Colonic mucosa (tissue), 1 donor: ENCODE measurements around the genes SUGP1, NDUFA13, ZNF506, ZNF430 and ZNF714.

- PRO-cap = bidirectional peak, plus-strand start at chr19:19320857, minus-strand start at chr19:19320509
Measured at GRCh38 chr19:19320287-19320672, at the start of gene SUGP1. Gene SUGP1, minus strand, starts transcription at chr19:19320509.

- PRO-cap = no peak
Measured at GRCh38 chr19:19427365-19428484, 22.2 kb downstream of the GATAD2A start.

GRCh38 chr19:19459639-19460070 lies 54.2 kb downstream of the GATAD2A start:
- PRO-cap = bidirectional peak, plus-strand start at chr19:19459994, minus-strand start at chr19:19459898

- PRO-cap = no peak
Measured at GRCh38 chr19:19507601-19508711, 7.4 kb downstream of the TSSK6 start.

DNA sequence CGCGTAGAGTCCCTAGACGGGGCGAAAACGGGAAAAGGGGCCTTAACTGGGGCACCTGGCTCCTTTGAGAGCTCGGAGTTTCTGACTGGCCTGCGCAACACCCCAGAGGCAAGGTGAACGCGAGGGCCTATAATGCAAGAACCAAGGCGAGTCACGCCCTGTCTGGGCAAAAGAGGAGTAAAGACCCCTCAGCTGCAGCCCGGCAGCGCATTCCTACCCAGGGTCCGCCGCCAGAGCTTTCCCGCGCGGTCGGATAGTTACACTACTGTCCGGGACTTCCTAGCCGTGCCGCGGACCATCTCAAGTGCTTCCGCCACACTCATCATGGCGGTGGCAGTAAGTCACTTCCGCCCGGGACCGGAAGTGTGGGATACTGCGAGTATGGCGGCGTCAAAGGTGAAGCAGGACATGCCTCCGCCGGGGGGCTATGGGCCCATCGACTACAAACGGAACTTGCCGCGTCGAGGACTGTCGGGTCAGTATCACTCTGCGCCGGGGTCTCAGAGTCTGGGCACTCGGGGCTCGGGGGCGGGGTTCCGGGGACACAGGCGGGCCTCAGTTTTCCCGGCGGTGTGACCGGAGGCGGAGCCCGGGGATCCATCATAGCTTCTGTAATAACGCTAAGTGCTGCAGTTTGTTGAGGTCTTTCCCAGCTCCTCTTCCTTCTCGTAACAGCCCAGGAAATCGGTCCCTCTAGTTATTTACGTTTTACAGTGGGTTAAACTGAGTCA lies at the start of gene NDUFA13:
Gene NDUFA13, plus strand, starts transcription at position 368 of the 731 bp plus-strand sequence.
- PRO-cap = bidirectional peak, plus-strand start at position 368 of the sequence, minus-strand start at position 309 of the sequence

DNA sequence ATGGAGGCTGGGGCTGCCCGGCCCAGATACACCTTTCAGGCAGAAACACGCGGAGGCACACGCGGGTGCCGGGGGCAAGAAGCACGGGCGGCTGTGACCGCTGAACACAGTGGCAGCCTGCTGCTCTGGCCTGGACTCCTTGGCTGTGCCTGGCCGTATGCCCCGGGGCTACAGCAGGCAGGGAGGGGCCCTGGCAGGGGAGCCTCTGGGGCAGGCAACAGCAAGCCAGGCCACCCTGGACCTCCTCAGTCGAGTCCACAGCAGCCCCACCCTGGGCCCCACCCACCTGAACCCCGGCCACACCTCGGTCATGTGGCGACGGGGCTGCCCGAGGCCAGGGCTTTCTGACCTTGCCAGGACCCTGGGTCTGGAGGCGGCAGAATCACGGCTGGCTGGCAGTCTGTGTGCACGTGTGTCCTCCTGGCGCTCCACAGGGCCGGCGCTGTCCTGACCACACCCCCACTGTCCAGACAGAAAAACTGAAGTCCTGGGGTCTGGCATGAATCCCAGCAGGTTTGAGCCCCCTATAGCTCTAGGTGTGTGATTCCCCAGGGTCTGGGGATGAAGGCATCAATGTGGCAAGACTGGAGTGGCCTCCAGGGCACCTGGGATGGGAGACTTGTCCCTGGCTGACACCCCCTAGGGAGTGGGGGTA lies 8.8 kb downstream of the CILP2 start:
- PRO-cap = no peak

DNA sequence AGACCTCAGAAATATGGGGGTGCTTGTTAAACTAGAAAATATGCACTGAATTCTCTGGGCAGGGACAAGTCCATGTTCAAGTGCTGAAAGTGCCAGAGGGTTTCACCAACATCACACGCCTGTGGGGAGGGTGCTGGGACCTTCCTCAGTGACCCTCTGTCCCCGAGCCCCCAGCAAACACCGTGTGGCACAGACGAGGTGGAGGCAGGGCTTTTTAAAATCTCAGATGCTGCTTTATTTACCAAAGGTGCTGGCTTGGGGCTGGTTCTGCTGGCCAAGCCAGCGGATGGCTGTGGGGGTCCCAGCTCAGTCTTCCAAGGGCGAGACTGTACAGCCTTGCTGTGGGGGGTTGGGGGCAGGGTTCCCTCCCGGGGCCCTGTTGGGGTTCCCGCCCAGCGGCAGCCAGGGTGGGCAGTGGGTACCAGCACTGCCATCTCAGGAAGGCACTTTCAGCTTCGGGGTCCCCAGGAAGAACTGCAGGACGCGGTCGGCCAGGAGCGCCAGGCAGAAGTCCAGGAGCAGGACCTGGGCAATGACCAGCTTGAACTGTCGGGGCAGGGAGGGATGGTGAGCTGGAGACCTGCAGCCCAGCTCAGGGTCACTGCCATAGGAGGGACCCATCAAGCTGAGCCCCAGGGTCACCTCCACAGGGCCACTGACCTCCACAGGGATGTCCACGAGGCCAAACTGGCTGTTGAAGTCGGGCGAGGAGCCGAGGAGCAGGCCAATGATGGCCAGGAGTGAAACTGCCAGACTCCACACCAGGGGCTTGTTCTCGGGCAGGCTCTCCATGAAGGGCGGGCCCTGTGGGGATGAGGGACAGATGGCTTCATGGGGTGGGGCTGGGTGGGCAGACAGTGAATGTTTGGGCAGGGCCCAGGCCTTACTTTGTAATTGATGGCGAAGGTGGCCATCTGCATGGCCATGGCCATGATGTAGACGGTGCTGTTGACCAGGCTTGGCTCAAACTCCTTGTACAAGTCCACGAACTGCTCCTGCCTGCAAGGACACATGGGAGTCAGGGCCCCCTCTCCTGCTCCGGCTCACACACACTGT lies 1.9 kb upstream of the GMIP start:
- PRO-cap = no peak

DNA sequence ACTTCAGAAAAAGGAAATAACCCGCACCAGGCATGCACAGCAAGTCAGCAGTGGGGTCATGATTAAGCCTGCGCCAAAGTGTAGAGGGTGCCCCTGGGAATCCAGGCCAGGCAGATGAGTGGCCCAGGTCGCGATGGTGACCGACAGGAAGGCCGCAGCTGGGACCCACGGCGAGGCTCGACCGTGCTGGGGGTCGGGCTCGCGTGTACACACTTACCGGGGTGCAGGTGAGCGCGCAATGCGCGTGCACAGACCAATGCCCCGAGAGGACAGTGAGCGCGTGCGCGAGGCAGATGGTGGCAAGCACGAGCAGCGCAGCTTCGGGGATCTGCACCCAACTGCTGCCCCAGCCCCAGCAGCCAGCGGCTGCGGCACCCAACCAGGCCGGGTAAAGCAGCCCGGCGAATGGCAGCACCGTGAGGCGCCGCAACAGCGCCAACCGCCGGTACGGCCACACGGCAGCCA lies 390 bp downstream of the ATP13A1 start:
- PRO-cap = bidirectional peak, plus-strand start at position 292 of the sequence, minus-strand start at position 213 of the sequence

DNA sequence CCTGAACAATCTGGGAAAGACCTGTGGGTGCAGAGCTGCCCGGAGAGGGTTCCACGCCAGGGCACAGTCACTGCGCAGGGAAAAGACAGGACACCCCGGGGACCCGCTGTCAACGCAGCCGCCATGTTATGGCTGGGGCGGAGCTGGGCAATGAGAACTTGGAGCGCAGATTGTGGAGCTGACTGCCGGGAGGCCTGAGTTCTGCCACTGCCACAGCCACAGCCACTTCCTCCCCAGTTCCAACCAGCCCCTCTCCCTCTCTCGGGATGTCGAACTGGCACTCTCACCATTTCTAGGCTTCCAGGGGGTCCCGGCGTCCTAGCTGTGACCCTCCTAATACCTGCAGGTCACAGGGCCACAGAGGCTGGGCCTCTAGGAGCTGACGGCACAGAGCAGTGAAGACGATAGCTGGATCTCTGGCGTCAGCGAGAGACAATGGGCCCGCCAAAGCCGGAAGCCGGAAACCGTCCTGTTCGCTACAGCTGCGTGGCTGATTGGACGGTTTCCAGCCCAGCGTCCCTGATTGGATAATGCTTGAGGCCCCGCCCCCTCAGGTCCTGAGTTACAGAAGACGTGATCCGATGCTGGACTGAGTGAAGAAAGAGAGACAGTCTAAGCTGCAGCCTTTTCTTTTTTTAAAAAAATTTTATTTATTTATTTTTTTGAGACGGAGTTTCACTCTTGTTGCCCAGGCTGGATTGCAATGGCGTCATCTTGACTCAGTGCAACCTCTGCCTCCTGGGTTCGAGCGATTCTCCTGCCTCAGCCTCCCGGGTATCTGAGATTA lies at the start of gene ZNF506:
Gene ZNF506, minus strand, starts transcription at position 437 of the 787 bp plus-strand sequence.
- PRO-cap = bidirectional peak, plus-strand start at position 197 of the sequence, minus-strand start at position 118 of the sequence; bidirectional peak, plus-strand start at position 592 of the sequence, minus-strand start at position 406 of the sequence

- PRO-cap = no peak
Measured at GRCh38 chr19:20260706-20261042, 93.7 kb downstream of the ZNF486 start.

DNA sequence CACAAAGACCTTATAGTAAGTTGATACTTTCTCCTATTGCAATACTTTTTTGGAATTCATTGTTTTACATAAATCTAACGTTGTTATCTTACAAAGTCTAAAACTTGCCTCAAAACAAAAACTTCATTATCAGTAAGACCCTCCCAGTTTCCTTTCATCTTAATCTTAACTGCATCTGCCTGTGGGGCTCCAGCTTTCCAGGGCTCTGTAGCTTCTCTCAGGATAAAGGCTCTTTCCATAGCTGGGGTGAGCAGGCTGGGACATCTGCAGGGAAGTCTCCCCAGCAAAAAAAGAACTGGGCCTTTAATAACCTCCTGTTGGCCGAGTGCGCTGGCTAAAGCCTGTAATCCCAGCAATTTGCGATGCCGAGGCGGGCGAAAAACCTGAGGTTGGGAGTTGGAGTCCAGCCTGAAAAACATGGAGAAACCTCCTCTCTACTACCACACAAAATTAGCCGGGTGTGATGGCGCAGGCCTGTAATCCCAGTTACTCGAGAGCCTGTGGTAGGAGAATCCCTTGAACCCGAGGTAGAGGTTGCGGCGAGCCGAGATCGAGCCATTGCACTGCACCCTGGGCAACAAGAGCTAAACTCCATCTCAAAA lies 142.9 kb downstream of the ZNF737 start:
- PRO-cap = no peak

- PRO-cap = no peak
Measured at GRCh38 chr19:20923927-20924372, 899 bp downstream of the ZNF85 start.

- PRO-cap = bidirectional peak, plus-strand start at chr19:21020657, minus-strand start at chr19:21020506
Measured at GRCh38 chr19:21020084-21020827, at the start of gene ZNF430. Gene ZNF430, plus strand, starts transcription at chr19:21020657.

DNA sequence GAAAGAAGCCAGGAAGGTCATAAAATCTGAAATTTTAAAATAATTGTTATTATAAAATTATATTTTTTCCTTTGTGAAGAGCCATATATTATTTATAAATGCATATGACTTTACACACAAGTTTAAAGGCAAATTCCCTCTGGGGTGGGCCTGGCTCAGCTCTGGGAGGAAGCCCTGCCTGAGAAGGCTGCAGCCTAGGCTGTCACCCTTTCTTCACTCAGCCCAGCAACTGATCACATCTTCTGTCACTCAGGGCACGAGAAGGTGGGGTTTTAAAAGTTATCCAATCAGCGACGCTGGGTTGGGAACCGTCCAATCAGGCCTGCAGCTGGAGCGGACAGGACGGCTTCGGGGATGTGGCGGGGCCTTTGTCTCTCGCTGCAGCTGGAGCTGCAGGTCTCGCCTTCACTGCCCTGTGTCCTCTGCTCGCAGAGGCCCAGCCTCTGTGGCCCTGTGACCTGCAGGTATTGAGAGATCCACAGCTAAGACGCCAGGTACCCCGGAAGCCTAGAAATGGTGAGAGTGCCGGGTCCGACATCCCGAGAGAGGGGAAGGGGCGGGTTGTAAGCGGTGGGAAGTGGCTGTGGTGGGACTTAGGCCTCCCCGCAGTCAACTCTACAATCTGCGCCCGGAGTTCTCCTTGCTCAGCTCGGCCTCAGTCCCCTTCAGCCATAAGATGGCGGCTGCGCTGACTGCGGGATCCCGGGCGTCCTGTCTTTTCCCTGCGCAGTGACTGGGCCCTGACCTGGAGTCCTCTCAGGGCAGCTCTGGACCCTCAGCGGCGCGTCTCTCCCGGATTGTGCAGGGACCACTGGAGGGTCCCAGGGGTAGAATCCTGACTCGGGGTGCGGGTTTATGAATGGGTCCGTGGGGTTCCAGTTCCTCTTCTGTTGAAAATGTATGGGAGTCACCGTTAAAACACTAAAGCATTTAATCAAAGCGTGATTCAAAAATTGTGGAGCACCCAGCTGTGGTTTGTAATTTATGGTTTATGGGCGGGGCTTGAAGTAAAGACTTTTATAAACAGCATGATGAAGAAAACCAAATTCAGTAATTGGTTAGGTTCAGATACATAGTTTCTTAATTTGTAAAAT lies at the start of gene ZNF714:
Gene ZNF714, plus strand, starts transcription at position 371 of the 1,094 bp plus-strand sequence.
- PRO-cap = bidirectional peak, plus-strand start at position 340 of the sequence, minus-strand start at position 219 of the sequence; unidirectional peak, minus-strand start at position 889 of the sequence

- PRO-cap = no peak
Measured at GRCh38 chr19:22009973-22010355, 779 bp downstream of the ZNF208 start.

- PRO-cap = no peak
Measured at GRCh38 chr19:22619471-22619883, 14.6 kb upstream of the ZNF492 start.

DNA sequence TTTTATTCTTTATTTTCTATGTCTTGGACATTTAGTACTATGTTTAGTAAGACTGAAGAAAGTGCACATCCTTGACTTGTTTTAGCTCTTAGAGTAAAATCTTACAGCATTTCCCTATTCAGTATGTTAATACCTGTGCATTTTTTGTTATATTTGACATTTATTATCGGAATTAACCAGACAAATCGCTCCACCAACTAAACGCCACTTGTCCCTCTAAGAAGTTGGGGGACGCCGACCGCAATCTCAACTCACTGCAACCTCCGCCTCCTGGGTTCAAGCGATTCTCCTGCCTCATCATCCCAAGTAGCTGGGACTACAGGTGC lies 60.5 kb downstream of the ZNF492 start:
- PRO-cap = no peak

DNA sequence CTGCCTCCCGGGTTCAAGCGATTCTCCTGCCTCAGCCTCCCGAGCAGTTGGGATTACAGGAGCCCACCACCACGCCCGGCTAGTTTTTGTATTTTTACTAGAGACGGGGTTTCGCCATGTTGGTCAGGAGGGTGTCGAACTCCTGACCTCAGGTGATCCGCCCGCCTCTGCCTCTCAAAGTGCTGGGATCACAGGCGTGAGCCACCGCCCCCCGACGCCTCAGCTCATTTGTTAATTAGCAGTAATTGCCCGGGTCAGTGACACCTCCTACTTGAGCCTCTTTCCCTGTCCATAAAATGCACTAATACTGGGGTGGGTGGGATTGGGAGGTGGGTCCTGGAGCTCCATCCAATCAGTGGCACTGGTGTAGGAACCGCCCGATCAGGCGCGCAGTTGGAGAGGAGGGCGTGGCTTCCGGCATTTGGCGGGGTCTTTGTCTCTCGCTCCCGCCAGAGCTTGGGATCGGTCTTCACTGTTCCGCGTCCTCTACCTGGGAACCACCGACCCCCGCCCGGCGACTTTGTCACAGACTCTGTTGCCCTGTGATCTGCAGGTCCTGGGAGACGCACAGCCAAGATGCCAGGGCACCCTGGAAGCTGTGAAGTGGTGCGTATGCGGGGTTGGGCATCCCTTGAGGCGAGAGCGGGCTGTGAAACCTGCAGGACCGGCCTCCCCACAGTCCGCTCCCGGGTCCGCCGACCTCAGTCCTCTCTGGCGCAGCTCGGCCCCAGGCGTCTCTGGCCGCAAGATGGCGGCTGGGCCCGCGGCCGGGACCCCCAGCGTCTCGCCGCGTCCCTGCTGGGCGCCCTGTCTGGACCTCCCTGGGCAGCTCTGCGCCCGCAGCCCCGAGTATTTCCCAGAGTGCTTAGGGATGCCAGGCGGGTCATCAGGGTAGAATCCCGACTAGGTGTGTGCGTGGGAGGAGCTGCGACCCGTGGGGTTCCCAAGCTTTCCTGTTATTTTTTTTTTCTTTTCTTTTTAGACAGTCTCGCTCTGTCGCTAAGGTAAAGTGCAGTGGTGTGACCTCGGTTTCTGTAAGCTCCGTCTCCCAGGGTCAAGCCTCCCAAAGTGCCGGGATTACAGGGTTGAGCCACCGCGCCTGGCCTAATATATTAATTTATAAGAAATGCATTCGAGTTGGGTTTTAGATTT lies 41.7 kb upstream of the ZNF730 start:
- PRO-cap = no peak

DNA sequence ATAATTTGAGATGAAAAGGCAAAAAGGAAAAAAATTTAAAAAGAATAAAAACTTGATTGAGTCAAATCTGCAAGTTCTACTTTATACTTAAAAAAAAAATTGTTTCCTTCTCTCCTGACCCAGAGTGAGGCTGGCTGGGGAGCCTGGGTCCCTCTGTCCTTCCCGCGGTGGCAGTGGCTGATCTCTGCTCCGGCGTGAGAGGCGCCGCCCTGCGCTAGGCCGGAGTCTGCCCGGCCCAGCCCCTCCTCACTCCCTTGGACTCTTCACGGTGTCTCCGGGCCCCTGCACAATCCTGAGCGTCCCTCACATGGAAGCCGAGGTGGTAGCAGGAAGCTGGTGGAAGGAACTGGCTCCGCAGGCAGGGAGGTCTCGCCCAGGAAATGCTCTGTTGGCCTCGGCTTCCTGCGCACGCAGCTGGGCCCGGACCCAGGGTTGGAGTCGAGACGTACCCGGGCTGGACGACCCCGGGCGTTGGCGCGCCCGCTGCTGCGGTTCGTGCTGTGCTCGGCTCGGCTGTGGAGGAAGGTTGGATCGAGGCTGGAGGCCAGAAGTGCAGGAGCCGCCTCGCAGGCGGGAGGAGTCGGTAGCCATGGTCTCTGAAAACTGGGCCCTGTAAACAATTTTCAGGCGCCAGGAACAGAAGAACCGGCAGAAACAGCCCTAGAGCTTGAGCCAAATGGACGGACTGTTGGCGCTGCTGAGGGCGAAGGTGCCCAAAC lies 46.4 kb downstream of the ZNF724 start:
- PRO-cap = no peak

DNA sequence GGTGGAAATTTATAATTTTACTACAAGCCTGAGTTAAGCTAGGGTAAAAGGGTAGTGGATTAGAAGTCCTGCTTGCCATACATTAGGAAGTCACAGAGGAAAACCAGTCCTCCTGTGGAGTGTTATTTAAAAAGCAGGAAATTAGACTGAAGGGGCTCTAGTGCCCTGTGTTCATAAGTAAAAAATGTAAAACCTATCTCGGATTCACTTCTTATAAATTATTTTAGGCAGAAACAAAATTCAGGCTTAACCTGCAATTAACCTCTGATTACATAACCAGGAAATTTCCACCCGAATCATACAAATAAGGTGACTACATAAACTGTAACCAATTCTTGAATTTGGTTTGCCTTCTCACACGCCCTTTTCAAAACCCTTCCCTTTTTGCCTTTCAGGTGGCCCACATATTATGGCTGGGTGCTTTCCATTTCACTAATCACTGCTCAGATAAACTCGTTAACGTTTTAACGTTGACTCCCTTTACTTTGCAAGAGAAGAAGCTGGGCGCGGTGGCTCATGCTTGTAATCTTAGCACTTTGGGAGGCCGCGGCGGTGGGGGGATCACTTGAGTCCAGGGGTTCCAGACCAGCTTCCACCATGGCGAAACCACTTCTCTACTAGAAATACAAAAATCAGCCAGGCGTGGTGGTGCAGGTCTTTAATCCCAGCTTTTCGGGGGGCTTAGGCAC lies 19.6 kb upstream of the ZNF91 start:
- PRO-cap = unidirectional peak, plus-strand start at position 331 of the sequence